Epithelial cell of prostate (primary cell): ENCODE data around the genes ABCC4, DZIP1 and DNAJC3.

GRCh38 chr13:93248423-93249086 lies 21.9 kb downstream of the GPC6 start:
- RRBS = no CpG with 5 or more reads among the region's 9 CpGs

- RRBS = no CpG with 5 or more reads among the region's 4 CpGs
Observed at GRCh38 chr13:93768076-93768476, 541.5 kb downstream of the GPC6 start.

GRCh38 chr13:94326760-94327180 lies 152.7 kb downstream of the DCT start:
- RRBS = no CpG with 5 or more reads among the region's 6 CpGs

- RRBS = no CpG with 5 or more reads among the region's 5 CpGs
Observed at GRCh38 chr13:94433335-94433756, 46.1 kb downstream of the DCT start.

GRCh38 chr13:94597355-94597689 lies 1.4 kb upstream of the TGDS start:
- RRBS = no CpG with 5 or more reads among the region's 6 CpGs

- RRBS = no CpG with 5 or more reads among the region's 9 CpGs
Observed at GRCh38 chr13:94599666-94600387, 1.8 kb upstream of the GPR180 start.

DNA sequence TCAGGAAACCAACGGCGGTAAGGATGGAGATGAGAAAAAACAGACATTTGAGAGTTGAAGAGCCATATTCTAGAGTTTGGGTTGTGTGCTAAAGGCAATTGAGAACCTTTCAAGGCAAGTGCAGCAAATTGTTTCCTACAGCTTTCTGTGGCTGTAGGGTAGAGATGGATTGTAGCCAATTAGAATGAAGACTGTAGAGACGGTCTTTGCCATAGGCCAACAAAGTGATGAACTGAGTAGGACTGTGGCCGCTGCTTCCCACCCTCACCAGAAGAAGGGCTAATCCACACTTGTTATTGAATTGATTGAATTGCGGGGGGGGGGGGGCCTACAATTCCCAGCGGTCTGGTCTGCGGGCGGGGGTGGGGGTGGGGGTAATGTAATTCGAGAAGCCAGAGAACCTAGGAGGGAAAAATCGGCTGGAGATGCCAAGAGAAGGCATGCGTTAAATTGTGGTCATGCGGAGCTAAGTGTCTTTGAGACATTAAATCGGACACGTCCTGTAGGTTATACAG lies 674 bp upstream of the GPR180 start:
- RRBS = no CpG with 5 or more reads among the region's 14 CpGs

- RRBS = no CpG with 5 or more reads among the region's 13 CpGs
Observed at GRCh38 chr13:94859236-94859768, 147.0 kb upstream of the SOX21 start.

DNA sequence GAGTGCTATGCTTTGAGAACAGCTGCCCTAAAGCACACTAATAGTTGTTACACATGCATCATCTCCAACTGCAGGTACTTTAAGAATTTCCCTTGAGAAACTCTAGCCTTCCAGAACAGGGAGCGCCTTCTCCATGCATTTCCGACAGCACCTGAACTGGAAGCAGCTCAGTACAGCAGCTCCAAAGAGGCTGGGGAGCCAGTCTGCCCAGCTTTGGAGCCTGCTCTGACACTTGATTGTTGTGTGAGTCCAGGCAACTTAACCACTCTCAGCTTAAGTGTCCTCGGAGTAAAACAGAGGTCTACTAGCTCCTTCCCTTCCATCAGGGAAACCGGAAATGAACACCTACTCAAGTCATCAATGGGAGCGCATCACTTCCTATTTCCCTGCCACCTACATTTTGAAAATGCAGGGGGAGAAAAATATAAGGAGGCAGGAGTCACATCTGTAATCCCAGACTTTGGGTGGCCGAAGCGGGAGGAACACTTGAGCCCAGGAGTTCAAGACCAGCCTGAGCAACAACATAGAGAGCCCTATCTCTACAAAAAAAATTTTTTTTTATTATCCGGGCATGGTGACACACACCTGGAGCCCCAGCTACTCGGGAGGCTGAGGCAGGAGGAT lies 2.6 kb downstream of the ABCC4 start:
- RRBS = no CpG with 5 or more reads among the region's 9 CpGs

DNA sequence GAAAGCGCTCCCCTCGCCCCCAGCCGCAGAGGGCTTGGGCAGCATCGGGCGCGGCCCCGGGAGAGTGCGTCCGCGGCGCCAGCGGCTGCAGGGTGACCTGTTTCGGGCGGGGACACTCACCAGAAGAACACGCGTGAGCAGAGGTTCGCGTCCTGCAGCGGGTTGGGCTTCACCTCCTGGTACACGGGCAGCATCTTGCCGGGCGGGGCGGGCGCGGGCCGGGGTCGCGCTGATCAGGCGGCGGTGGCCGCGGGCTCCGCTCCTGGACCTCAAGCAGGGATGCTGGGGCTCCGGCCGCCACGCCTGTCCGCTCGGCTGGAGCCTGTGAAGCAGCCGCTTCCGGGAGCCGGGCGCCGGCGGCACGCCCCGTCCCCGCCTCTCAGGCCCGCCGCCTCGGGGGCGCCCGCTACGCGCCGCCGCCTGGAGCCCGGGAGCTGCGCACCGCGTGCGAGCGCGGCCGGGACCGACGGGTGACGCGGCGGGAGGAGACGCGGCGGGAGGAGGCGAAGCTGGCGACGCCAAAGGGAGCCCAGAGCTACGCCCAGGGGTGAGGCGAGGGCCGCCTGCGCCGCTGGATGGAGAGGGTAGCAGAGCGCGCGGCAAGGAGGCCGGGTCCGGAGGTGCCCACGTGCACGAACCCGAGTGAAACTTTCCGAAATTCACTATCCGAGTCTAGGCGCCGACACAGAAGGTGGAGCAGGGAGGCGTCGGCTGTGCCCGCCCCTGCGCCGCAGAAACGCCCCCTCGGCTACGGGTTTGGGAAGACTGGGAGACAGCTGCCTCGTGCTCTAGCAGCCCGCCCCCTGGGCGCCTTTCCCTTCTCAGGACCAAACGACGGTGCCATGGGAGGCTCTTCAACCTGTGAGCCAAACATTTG lies at the start of gene ABCC4:
Gene ABCC4 (minus strand): TSS at position 331 of the 877 bp plus-strand sequence.
- RRBS = under 1% methylated on average over 35 of the region's 105 CpGs

DNA sequence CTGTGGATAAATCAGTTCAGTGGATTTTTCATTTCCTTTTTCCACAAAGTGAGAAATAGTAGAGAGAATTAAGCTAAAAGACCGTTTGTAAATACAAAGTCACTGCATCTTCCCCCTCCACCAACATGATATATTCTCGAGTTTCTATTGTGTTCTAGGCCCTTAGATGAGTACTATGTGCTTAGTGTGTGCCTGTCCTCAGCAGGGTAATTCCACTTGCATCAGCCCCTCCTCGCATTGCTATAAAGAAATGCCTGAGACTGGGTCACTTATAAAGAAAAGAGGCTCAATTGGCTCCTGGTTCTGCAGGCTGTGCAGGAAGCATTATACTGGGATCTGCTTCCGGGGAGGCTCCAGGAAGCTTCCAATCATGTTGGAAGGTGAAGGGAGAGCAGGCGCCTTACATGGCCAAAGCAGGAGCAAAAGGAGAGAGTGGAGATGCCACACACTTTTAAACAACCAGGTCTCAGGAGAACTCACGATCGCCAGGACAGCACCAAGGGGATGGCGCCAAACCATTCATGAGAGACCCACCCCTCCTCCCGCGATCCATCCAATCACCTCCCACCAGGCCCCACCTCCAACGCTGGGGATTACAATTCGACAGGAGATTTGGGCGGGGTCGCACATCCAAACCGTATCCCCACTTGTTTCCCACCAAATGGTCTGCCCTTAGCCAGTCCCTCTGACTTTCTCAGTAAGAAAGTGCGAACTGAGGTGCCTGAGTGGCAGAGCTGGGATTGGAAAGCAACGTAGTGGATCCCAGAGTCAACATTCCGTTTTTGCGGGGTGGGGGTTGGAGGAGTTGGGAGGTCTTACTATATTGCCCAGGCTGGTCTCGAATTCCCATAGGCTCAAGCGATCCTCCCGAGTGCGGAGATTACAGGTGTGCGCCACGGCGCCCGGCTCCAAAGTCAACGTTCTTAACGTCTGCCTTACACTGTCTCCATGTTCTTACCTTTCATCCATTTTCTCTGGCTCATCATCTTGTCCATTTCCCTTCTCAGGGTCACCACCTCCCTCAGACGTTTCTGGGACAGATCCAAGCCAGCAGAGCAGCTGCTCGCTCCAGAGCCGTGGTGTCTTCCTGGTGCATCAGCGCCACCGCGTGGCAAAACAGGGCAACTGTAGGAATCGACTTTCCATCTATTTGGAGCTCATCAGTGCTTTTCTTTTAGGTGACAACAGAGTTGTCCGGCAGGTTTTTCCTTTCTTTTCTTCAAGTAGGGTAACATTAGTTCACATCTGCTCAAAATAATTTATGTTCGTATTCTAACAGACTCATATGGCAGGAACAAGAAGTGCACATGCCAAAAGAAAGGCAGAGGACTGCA lies 102.6 kb upstream of the ABCC4 start:
- RRBS = no CpG with 5 or more reads among the region's 38 CpGs

GRCh38 chr13:95644292-95645025 lies at the start of gene DZIP1:
TSS of gene DZIP1 (minus strand) at chr13:95644706.
- RRBS = 1% methylated on average over 54 of the region's 62 CpGs

DNA sequence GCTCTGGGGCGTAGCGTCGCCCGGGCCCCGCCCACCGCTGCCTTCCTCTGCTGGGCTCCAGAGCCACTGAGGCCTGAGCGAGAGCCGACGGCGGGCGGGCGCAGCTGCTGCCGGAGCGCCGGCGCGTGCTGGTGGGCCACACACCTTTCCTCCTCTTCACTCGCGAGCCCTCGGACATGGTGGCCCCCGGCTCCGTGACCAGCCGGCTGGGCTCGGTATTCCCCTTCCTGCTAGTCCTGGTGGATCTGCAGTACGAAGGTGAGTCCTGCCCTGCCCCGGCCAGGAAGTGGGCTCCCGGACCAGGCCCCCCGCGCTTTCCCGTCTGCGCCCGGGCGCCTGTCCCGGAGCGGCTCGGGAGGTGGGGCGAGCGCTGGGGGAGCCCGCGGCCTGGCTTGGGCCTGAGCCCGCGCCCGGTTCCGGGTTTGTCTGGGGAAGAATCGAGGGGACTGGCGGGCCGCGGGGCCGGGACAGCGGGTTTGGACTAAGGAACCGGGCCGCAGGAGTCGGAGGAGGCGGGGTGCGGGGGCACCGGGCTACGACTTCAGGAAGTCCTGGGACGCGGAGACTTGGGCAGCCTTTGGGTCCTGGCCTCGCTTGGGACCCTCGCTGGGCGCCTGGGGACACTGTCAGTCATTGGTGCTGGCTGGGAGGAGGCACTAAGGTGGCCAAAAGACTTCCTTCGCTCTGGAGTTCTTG lies at the start of gene DNAJC3:
Gene DNAJC3 (plus strand): TSS at position 60 of the 696 bp plus-strand sequence.
- RRBS = under 1% methylated on average over 43 of the region's 63 CpGs

GRCh38 chr13:96907957-96908314 lies 86.3 kb downstream of the OXGR1 start:
- RRBS = no CpG with 5 or more reads among the region's 1 CpG

DNA sequence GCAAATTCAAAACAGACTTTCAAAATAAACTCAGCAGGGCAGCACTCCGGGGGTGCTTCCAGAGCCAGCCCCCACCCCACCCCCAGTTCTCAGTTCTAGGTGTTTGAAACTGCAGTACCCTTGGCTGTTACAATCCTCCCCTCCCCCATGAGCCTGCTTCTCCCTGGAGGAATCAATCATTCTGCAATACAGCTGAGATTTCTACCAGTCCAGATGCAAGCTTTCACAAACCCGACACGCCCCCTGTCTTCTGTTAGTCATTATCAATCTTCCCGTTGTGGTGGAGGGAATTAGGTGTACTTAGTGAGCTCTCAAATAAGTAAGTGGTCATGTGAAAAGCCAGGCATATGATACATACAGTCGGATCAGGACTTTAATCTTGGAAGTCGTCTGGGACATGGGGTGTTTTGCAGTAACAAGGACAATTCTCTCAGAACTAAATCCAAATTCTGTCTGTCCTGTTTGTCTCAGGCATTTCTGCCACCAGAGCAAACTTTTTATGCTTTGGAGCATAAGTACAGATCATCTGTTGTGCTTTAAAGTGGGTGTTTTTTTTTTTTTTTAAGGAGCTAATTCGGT lies 96.7 kb upstream of the MBNL2 start:
- RRBS = no CpG with 5 or more reads among the region's 7 CpGs

DNA sequence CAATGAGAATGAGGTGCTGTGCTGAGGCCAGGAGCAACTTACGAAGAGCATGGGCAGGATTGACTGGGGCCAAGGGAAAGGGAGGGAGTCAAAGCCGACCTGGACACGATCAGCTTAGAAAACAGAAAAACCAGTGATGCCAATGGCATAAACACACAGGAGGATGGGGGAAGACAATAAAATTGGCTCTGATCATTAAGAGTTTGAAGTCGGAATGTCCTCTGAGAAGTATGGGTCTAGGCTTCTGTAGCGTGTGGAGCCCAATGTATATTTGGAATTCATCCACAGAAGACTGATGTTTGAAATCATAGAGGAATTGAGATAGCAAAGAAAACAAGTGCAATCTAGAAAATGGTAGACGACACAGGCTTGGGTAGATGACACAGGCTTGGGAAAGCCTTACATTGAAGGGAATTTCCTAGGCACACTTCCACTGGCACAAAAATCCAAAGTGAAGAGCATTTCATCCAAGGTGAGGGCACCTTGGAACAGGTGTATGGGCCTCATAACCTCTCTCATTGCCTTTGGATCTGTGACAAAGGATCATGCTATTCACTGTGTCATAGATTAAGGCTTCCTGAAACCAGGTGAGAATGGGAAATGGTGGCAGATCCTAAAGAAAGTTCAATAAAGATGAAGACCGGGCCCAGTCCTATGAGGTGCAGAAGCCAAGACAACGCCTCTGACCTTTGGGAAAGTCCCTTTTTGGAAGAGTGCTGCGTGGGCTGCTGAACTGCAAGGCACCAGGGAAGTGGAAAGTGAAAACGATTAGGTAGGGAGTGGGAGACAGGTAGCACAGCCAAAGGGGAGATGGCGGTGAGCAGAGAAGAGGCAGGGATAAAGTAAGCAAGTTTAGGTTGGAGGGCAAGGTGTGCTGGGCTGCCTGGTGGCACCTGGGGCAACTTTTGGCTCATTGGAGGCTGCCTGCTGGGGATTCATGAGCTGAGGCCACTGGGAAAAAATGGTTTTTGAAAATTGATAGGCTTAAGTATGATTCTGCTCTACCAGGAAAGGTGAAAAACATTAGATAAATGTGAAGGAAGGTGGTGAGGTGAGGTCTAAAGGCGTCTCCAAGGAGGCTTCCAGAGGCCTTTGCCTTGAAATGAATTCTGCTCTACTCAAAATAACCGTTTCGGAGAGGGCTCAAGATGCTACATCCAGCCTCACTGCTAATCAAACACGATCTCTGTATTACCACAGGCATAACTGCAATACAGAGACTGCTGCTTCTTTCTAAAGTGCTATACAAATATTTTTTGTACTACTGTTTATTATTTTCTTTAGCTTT lies 16.2 kb downstream of the MBNL2 start:
- RRBS = no CpG with 5 or more reads among the region's 15 CpGs

- RRBS = no CpG with 5 or more reads among the region's 5 CpGs
Observed at GRCh38 chr13:97256959-97257571, 34.9 kb downstream of the MBNL2 start.

GRCh38 chr13:97274689-97275512 lies 52.8 kb downstream of the MBNL2 start:
- RRBS = no CpG with 5 or more reads among the region's 6 CpGs

GRCh38 chr13:97374780-97375652 lies 59.0 kb upstream of the RAP2A start:
- RRBS = no CpG with 5 or more reads among the region's 13 CpGs

GRCh38 chr13:97455939-97456605 lies 22.1 kb downstream of the RAP2A start:
- RRBS = no CpG with 5 or more reads among the region's 4 CpGs